Spleen (tissue), 7 donors: ENCODE data around the gene FLRT2.

DNA sequence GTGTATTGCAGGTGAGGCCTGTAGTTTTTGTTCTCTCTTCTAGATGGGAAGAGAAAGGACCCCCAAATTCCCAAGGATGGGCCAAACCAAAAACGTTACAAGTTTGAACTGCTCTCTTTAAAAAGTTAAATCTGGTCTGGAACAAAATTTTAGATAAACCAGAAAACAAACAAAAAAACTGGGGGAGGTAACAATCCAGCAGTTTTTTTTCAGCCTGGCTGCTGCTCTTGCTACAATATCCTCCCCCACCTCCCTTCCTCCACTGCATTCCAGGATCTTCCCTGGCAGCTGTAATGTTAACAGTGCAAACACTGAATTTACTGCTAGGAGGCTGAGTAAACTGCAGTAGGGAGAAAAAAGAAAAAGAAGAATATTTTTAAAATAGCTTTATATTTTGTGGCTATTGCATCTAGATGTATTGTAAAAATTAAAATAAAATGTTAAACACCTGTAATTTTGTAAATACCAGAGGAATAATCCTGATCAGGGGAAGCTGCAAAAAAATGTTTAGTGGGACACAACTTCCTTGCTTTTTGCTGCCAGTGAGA lies 16.3 kb downstream of the SEL1L start:
- PRO-cap, 4 experiments: no peak in any of the 4 experiments
- RAMPAGE, long total RNA, 4 experiments: no peak in any of the 4 experiments

DNA sequence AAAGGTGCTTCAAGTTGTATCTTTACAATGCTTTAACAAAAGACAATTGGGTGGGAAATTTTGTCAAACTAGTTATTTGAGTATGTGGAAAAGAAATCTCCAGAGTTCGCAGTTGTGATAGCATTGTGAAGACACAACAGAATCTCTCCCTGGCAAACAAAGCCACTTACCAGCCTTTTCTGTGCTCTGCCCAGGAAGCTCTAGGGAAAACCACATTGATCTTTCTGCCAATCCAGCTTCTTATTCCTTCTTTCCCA lies 166.2 kb upstream of the FLRT2 start:
- PRO-cap, 4 experiments: no peak in any of the 4 experiments
- RAMPAGE, long total RNA, 4 experiments: no peak in any of the 4 experiments

DNA sequence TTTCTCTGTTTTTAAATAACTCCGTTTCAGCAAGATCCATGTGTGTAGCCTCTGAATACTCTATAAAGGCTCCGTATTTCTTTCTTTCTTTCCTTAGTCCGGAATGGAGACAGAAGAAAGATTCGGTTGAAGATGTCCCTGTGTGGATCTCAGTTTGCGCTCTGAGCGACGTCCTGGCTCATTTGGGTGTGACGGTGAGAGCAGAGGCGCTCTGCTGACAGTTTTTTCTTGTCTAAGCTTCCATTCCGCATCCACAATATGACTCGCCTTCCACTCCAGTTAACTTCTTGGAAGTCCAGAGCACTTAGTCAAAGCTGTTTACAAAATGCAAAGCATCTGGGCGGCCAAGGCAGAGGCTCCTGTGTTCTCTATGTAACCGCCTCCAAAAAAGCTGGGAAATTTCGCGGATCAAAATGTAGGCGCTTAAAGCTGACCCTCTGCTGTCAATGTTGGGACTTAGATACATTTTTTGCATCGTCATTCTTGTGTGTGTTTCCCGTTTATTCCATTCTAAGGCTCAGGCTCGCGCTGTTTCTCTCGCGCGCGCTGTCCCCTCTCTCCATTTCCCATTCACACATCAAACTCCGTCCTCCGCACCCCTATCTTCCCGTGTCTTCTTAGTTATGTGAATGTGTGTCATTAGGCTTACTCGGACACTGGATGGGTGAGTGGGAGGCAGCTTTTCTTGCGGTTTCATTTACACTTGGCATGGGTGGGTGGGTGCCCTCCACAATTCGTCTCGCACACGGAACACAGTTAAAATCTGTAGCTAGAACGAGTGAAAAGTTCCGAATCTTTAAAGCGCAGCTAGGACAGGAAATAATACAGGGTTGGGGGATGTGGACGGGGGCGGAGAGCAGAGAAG lies 805 bp upstream of the FLRT2 start:
- PRO-cap, 4 experiments: peak in 2 of 4 experiments; most common plus-strand start position 181 of the sequence (in 2); most common minus-strand start position 163 of the sequence (in 1)
- RAMPAGE, long total RNA, 4 experiments: no peak in any of the 4 experiments

DNA sequence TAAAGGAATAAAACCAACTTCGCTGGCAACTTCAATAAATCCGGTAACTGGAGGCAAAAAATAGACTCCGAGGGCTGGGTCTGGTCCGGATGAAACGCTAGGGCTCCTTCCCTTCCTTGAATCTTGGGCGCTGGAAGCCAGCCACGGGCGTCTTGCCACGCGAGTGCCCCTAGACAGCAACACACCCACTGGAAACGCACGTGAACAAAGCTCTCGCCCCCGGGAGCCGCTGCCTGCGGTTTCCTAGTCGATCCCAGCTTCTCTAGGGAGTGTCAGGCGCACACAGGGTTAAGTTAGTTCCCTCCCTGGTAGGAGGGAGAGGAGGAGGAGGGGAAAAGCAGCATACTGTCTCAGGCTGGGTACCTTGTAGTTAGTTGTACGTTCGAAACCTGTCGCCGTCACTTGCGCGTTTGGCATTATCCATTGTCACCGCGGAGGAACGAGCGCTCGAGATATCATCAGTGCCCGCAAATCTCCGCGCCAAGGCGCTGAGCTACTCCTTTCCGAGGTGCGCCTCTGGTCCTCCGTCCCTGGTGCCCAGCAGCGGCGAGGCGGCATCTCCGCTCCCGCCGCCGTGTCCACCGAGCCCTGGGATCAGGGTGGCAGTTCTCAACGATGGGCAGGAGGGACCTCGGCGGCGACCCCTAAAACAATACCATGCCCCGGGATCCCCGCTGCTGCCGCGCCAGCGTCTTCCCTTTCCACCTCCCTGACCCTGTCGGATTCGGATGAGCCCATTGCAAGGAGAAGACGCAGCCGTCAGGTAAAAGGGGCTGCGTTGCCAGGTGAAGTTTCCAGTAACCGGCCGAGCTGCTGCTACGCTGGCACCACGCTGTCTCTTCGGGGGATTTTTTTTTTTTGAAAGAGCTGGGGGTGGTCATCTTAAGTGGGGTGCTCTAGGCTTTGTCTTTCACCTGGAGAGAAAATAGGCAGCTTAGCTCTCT lies at the start of gene FLRT2:
TSS of gene FLRT2 (plus strand) at position 373 of the 944 bp plus-strand sequence.
- PRO-cap, 4 experiments: peak in 4 of 4 experiments; most common plus-strand start position 373 of the sequence (in 4); most common minus-strand start position 264 of the sequence (in 4)
- RAMPAGE, long total RNA, 4 experiments: start-site peak on the plus strand in 1 of 4 experiments, centred at position 358 of the sequence, 31 reads per replicate

GRCh38 chr14:87841814-87842180 lies 151.2 kb downstream of the GALC start:
- PRO-cap, 4 experiments: no peak in any of the 4 experiments
- RAMPAGE, long total RNA, 4 experiments: no peak in any of the 4 experiments

- PRO-cap, 4 experiments: peak in 4 of 4 experiments; most common plus-strand start chr14:88006394 (in 1); most common minus-strand start chr14:88006420 (in 3)
- RAMPAGE, long total RNA, 4 experiments: no peak in any of the 4 experiments
Measured at GRCh38 chr14:88006074-88007014, 1.4 kb downstream of the GPR65 start.

- PRO-cap, 4 experiments: no peak in any of the 4 experiments
- RAMPAGE, long total RNA, 4 experiments: no peak in any of the 4 experiments
Measured at GRCh38 chr14:88833743-88834730, 9.6 kb downstream of the TTC8 start.

DNA sequence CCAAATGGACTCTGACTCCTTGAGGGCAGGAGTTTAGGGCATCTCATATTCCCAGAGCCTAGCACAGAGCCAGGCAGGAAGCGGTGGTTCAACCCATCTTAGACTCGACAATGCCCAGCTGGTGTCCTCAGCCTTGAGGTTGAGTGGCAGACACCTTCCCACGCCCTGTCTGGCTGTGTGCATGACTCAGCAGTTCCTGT lies 176.0 kb downstream of the TTC8 start:
- PRO-cap, 4 experiments: no peak in any of the 4 experiments
- RAMPAGE, long total RNA, 4 experiments: no peak in any of the 4 experiments

GRCh38 chr14:89026813-89027824 lies 202.7 kb downstream of the TTC8 start:
- PRO-cap, 4 experiments: no peak in any of the 4 experiments
- RAMPAGE, long total RNA, 4 experiments: no peak in any of the 4 experiments

DNA sequence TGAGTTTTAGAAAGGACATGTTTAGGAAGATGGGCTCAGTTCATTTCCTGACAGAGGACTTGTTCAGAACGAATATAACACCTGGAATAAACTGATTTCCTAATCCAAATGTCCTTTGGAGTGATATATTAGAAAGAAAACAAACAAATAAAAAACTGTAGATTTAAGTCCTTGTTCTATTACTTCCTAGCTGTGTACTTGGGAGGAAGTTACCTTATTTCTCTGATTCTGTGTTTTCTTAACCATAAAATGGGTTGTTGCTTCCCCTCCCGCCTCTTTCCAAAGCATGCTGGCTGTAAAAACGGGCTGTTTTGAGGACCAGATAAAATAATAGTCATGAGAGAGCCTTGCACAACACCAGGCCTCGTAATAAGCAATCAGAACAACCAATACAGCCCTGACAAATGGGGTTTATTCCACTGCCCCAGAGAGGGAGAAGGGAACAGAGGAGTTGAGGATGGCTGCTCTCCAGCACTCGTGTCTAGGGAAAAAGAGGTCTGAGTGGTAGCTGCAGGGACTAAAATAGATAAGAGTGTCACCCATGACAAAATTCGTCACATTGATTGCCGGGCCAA lies 188.3 kb downstream of the FOXN3 start:
- PRO-cap, 4 experiments: no peak in any of the 4 experiments
- RAMPAGE, long total RNA, 4 experiments: no peak in any of the 4 experiments

GRCh38 chr14:89260221-89260808 lies 156.7 kb downstream of the FOXN3 start:
- PRO-cap, 4 experiments: no peak in any of the 4 experiments
- RAMPAGE, long total RNA, 4 experiments: no peak in any of the 4 experiments

DNA sequence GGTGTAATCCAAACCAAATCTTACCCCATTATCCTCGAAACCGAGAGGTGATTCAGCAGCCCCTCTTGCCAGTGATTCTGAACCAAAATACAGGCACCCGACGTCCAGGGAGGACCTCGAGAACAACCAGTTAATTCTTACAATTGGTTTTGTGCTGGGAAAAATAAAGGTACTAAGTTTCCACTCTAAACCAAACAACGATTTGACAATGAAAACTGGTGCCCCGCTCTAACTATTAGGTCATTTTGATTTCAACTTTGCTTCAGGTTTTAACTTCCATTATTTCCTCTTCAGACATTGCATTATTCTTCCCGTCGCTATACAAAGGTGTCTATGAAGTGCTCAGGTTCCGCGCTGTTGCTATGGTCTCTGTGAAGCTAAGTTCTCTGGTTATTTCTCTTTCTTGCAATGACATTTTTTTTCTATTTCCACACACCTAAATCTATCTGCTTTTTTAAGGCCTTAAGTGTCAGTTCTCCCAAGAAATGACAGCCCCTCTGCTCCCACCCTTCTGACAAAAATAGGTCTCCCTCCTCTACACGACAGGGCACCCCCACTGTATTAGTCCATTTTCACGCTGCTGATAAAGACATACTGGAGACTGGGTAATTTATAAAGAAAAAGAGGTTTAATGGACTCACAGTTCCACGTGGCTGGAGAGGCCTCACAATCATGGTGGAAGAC lies 139.4 kb downstream of the FOXN3 start:
- PRO-cap, 4 experiments: no peak in any of the 4 experiments
- RAMPAGE, long total RNA, 4 experiments: no peak in any of the 4 experiments

DNA sequence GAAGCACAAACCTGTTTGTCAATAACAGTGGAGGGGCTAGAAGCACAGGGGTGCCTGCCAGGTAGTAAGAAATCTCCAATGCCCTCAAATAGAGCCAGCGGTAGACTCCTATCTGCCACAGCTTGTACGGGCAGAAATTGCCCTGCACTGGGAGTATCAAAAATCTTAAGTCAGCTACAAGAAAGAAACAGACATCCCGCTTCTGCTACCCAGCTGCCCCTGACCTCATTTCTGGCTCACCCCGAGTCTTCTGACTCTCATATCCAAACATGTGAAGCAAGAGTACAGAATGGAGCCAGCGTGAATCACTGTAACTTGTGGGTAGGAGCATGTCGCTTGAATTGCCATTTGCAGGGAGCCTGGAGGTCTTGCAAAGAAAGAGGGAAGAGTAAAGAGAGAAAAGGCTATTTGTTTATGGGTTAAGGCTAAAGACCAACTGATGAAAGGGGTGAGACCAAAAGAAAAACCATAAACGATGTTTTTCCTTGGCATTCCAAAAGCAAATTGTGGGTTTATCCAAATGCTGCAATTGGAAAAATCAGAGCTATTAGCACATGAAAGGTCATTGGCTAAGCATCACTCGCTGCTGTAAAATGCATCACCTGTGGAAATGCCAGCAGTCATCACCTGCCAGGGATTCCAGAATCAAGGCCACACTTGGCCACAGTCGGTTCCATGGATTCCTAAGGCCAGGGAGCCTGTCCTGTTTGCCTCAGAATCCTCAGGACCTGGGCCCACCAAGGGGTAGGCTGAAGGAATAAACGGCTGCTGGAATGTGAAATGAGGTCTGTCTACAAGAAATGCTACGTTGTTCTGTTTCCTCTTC lies 86.6 kb downstream of the FOXN3 start:
- PRO-cap, 4 experiments: no peak in any of the 4 experiments
- RAMPAGE, long total RNA, 4 experiments: no peak in any of the 4 experiments

- PRO-cap, 4 experiments: no peak in any of the 4 experiments
- RAMPAGE, long total RNA, 4 experiments: no peak in any of the 4 experiments
Measured at GRCh38 chr14:89383509-89384550, 33.2 kb downstream of the FOXN3 start.

DNA sequence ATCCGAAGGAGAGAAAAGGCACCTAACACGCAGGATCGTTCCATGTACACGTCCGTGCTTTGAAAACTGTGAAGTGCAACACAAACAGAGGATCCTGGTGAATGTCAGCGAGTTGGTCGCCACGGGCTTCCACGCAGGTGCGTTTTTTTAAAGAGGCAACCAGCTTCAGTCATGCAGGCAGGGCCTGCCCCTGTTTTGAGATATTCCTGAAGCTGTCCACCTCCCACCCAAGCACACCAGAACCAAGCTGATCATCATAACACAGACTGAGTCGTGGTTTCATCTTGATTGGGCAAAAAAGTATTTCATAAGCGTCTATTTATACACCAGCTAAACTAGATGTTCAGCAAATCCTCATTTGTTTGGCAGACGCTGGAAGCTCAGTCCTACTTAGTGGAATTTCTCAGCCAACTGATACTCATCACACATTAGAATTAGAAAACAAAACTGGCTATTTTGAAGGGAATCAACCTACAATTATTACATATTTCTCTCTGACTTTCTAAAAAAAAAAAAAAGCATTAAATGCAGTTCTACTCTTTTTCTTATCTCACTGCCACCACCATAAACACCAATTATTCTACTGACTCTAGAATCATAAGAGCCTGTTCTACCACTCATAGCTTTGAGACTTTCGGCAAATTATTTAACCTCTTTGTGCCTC lies 52.9 kb upstream of the FOXN3 start:
- PRO-cap, 4 experiments: no peak in any of the 4 experiments
- RAMPAGE, long total RNA, 4 experiments: no peak in any of the 4 experiments

DNA sequence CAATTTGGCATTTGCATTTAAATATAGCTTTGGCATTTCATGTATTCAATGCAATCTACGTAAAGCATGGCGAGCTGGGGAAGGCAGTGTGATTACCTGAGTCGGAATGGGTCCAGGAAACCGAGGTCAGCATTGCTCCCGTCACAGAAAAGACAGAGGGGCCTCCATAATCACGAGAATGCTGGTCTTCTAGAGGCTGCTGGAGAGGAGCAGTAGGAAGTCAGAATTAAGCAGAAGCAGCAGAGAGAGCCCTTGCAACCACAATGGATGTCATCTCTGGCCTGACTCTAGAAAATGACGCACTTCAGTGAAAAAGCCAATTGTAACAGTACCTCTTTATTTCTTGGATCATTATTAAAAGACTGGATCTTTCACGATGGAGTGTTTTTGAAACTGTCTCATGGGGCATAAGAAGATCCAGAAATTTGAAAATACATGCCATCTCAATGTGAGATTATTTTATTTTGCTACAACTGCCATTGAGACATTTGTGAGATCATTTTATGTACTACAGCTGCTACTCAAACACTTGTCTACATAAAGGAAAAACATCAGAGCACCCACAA lies 69.5 kb upstream of the FOXN3 start:
- PRO-cap, 4 experiments: no peak in any of the 4 experiments
- RAMPAGE, long total RNA, 4 experiments: no peak in any of the 4 experiments

DNA sequence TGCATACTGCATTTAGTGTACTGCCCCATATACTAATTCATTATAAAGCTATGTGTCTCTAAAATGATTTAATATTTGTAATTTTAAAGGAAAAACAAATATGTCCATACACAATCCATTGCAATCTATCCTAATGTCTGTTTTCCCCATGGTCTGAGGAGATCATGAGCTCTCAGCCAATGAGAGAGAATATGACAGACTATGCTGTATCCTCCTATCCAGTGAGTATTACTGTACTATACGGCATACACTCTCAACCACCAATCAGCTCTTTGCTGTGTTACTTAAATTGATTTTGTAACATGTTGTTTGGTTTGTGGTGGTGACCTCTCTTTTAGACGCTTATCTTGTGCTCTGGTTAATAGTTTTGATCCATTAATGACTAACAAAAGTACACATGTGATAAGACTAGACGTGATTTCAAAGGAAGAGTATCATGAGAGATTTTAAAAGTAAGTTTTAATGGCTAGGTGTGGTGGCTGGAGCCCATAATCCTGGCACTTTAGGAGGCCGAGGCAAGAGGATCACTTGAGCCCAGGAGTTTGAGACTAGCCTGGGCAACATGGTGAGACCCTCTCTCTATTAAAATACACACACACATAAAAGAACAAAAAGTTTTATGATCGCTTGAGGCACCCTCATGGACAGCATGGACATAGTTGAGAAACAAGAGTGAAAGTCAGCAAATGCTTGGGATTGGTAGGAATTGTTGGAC lies 231.6 kb upstream of the FOXN3 start:
- PRO-cap, 4 experiments: no peak in any of the 4 experiments
- RAMPAGE, long total RNA, 4 experiments: no peak in any of the 4 experiments

- PRO-cap, 4 experiments: no peak in any of the 4 experiments
- RAMPAGE, long total RNA, 4 experiments: no peak in any of the 4 experiments
Measured at GRCh38 chr14:89659953-89660715, 243.1 kb upstream of the FOXN3 start.

DNA sequence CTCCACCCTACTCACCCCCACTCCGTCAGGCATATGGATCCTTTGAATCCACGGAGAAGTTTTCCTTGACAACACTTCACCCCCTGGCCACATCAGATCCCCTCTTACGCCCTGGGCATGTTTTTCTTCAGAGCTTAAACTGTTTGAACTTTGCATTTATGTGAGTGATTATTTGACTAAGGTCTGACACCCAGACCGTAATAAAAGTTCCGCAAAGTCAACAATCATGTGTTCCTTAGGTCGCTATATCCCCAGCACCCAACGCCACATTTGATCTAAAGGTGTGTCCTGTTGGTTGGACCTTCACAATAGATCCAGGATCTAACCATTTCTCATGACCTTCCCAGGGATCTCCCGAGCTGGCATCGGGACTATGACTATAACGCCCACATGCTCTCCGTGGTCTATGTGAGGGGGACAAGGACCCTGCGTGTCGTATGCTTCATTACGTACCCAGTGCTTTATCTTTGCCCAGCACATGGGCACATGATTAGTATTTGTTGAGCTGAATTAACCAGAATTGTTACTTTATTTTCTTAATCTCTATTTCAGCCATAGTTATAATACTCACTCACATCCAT lies 255.9 kb upstream of the FOXN3 start:
- PRO-cap, 4 experiments: no peak in any of the 4 experiments
- RAMPAGE, long total RNA, 4 experiments: no peak in any of the 4 experiments

DNA sequence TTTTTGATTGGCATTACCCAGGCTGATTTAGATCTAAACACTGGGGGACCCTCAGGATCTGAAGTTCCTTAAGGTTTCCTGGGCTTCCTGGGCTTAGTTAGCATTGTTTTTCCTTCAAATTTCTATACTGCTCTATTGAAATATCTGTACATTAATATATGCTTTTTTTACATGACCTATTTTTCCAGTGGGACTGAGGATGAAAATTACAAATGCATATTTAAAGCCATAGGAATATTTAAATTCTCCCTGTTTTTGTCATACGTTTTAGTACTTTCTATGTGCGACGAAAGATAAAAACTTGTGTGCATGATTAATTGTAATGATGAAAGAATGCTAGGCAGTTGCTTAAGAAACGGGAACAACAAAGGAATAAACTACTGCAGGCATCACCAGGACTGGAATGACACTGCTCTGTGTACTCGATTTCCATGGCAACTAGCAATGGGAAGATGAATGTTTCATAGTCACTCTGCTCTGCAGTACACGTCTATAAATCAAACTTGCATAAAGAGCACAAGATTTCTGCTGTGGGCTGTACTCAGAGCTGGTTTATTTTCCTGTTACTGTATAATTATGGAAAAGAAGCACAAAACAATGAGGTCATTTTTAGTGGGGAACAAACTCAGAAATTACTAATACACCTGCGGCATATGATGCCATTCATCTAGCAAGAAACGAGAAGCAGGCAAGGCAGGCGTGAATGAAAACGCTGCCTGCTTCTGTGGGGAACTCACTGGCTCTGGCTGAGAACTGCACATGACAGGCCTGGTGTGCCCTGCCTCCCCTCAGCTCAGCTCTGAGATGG lies 41.9 kb downstream of the EFCAB11 start:
- PRO-cap, 4 experiments: no peak in any of the 4 experiments
- RAMPAGE, long total RNA, 4 experiments: no peak in any of the 4 experiments